Osteocyte (in vitro differentiated cells): ENCODE results near the genes TGFBI and SMIM32.

DNA sequence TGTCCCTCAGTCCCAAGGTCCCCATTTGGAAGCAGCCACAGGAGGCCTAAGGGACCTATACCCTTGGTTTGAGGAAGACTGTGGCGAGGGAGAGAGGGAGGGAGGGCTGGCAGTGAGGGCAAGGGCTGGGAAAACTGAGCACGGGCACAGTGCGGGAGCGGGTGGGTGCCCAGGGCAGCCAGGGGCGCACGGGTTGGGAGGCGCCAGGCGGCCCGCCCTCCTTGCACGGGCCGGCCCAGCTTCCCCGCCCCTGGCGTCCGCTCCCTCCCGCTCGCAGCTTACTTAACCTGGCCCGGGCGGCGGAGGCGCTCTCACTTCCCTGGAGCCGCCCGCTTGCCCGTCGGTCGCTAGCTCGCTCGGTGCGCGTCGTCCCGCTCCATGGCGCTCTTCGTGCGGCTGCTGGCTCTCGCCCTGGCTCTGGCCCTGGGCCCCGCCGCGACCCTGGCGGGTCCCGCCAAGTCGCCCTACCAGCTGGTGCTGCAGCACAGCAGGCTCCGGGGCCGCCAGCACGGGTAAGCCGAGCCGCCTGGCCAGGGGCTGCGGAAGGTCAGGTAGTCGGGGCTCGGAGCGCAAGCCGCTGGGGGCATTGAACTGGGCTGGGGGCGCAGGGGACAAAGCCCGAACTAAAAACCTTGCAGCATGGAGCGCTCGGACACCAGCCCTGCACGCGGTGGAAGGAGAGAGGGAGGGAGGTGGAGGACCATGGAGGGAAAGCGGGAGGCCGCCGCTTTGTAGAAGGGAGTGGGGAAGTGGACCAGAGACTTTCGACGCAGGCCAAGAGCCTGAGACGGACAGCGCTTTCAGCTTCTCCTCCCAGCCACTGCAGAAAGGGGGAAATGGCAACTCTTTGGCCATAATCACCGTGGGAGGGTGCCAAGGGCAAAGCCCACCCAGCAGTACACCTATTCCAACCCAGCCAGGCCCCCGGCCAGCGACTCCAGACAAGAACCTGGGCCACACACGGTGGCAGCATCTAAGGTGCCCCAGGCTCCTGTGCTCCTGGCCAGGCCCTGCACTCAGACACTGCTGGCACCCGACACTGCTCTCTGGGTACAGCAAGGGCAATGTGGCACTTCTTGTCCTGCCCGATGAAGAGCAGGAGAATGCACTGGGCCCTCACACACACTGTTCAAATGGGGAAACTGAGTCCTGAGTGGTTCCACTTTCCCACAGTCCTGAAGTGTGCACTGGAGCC lies at the start of gene TGFBI:
TGFBI (plus strand) TSS at position 311 of the 1,195 bp plus-strand sequence.
- PRO-cap = unidirectional peak, plus-strand start at position 311 of the sequence

DNA sequence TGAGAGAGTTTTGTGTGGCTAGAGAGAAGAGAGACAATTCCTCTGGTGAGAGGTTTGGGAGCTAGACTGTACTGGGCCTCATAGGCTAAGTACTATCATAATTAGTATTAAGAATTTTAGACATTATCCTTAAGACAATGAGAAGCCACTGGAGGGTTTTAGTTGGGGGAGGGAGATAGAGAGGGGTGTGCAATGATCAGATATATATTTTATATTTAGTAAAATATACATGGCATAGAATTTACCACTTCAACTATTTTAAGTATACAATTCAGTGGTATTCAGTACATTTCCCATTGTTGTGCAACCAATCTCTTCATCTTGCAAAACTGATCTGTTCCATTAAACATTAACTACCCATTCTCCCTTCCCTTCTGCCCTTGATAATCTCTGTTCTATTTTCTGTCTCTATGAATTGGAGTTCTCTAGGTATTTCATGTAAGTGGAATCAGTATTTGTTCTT lies 38.5 kb downstream of the TGFBI start:
- PRO-cap = no peak

DNA sequence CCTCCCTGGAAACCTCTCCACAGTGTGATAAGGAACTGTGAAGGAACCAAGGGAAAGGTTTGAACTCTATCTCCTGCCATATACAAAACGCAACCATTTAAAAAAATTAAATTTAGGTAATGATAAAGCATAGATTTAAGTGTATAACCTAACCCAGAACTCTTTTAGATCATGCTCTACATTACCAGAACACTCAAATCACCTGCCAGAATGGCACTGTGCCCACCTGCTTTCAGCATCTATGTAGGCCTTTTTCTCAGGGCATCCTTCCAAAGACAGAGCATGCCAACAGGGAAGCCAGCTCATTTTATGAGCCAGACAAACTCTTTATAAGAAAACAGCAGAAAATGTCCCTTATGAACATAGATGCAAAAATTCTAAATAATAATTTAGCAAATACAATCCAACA lies 48.0 kb upstream of the SMAD5 start:
- PRO-cap = no peak

GRCh38 chr5:136192859-136193455 lies at the start of gene SMIM32:
TSS of gene SMIM32 (minus strand) at chr5:136193162.
- PRO-cap = no peak

DNA sequence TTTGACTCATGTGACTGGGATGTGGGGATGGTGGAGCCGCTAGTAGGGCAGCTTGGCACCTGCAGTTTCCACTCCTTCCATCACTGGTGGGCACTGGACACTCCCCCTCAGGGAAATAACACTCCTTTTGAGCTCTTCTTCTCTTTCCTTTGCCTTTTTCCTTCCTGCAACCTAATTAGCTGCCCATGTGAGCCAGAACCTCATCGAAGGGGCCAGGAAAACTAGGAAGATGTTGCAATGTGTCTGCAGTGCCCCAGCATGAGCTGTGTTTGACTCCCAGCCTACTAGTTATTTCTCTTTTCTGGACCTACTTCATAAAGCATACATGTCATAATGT lies 80.9 kb upstream of the SMIM32 start:
- PRO-cap = no peak

DNA sequence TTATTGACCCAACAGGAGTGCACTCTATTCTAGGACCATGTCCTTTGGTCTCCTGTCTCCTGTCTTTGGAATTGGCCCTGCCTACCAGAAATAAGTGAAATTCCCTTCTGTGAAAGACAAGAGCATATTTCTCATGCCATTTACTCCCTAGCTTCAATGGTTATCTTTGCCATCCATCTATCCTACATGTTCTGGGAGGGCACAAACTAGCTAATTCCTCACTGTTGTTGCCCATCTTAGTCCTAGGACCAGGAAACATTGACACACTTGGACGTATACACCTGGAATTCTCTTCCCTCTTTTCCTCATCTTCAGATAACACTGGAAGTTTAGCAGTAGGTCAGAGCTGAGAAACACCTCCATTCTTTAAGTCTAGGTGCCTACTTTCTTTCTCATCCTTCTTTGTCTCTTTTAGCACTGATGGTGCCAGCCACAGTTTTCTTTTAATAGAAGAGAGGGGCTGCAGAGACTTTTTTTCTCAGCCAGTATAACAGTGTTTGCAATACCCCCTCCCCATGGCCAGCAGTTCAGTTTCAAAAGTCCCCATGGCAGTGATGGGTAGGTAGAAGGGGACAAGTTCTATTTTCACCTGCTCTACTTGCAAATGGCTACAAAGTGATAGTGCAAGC lies 310.9 kb upstream of the TRPC7 start:
- PRO-cap = no peak

GRCh38 chr5:136975218-136976004 lies 523.7 kb downstream of the SPOCK1 start:
- PRO-cap = no peak

GRCh38 chr5:137828182-137828583 lies 39.5 kb upstream of the MYOT start:
- PRO-cap = no peak

DNA sequence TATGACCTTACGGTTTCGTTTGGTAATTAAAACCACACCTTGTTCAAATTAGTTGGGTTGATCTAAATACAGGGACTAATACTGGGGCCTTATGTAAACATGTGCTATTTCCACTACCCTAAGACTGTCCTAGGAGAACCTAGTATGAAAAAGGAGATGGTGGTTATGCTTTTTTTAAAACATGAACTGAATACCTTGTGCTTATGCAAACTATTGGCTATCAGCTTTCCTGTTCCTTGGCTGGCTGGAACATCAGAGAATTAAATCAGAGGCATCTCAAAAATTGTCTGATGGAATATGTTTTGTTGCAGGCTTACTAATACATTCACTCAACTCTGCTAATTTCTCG lies 3.9 kb downstream of the MYOT start:
- PRO-cap = no peak

DNA sequence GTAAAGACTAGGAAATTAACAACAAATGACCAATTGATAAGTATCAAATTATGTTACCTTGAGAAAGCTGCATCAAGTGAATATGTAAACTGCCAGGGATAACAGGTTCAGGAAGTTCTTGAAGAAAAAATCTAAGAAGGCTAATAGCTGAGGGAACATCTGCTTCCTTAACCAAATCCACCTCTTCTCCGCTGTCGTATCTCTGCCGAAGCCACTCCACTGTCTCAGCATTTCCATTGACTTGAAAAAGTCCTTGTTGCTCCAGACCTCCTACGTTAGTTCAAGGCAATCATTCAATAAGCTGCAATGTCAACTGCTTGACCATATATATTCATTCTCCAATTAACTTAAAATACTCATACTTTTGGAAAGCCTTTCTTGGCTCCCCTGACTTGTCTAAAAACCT lies 14.6 kb downstream of the FAM13B start:
- PRO-cap = no peak

GRCh38 chr5:138036064-138036400 lies 3.2 kb upstream of the FAM13B start:
- PRO-cap = no peak

GRCh38 chr5:138036920-138037688 lies 4.2 kb upstream of the FAM13B start:
- PRO-cap = no peak

GRCh38 chr5:138179627-138179909 lies 656 bp downstream of the KIF20A start:
- PRO-cap = no peak

DNA sequence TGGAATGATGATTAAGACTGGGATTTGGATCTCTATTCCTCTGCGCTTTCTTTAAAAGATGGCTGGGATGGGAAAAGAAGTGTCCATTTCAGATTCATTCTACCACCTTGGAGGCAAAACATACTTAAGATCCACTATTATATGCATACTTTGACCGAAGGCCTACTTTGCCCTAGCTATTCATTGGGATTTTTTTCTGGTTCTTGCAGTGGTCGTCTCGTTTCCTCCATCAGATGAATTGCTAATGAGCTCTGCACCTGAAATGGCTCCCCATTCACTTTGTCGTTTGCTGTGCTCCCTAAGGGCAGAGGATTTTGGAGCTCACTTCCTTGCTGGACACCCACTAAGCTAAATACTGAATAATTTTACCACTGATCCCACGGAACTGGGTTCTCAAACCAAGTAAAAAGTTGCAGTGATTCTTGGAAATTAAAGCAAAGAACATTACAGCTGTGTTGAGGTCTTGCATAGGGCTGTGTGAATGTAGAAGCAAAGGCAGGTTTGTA lies 1.9 kb downstream of the KDM3B start:
- PRO-cap = no peak

DNA sequence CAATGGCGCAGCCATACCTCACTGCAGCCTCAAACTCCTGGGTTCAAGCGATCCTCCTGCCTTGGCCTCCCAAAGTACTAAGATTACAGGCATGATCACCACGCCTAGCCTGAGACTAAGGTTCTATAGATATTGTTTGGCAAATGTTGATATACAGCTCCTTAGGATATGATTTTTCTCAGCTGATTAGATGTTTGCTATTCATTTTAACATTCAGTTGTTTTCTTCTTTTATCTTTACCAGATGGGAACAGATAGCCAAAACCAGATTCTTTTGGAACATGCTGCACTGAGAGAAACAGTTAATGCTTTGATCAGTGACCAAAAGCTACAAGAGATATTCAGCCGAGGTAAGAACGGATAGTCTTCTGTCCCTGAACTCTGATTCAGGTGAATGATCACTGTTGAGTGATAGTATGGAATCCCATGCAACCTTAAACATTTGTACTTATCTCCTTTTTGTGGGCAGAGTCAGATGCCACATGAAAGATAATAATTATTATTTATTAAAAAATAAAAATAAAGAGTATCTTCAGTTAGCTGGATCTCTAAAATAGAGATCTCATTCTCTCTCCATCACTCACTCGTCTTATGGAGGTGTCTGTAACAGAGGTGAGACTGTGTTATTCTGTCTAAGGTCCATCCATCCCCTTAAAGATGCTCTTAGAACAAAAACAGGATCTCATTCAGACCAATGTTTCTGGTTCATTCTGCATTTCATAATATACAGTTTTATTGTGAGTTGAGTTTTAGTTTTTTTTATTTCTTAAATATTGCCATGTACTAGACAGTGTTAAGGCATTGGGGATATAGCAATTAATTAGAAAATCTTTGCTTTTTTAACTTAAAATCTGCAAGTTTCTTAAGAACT lies 25.2 kb downstream of the KDM3B start:
- PRO-cap = no peak

DNA sequence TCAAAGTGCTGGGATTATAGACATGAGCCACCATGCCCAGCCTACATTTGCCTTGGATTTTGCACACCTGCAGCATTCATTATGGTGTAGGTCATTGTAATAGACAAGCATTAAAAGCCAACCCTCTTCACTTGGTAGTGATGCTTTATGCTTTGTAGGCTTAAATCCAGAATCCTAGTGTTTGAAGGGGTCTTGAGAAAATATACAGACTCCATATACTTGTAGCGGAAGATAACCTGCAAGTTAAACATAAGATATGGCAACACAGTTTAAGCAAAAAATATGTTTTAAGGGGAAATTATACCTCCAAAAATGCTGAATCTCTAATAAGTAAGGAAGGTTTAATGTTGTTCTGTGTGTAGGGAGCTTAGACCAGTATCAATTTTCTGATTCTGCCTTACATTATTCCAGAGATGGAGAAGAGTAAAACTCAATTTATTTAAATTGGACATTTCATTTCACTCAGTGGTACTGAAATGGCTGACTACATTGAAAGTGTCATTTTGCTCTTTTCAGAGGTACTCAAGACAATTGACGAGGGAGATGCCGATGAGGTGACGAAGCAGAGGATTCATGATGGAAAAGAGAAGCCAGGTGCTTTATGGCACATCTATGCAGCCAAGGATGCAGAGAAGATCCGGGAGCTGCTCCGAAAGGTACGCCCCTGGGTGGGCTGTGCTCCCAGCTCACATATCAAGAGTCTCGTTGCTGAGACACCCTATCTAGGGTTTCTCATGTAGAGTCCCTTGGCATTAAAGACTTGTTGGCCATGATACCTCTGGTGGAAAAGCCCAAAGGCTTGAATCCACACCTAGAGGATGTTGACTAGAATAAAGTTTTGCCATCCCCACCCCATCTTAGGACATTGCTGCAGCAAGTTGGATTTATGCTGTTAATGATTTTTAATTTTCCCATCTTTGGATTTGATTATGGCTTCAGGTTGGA lies 9.3 kb upstream of the REEP2 start:
- PRO-cap = no peak

- PRO-cap = no peak
Observed at GRCh38 chr5:138506990-138507942, 35.8 kb downstream of the ETF1 start.

GRCh38 chr5:138528955-138529154 lies 14.2 kb downstream of the ETF1 start:
- PRO-cap = no peak

DNA sequence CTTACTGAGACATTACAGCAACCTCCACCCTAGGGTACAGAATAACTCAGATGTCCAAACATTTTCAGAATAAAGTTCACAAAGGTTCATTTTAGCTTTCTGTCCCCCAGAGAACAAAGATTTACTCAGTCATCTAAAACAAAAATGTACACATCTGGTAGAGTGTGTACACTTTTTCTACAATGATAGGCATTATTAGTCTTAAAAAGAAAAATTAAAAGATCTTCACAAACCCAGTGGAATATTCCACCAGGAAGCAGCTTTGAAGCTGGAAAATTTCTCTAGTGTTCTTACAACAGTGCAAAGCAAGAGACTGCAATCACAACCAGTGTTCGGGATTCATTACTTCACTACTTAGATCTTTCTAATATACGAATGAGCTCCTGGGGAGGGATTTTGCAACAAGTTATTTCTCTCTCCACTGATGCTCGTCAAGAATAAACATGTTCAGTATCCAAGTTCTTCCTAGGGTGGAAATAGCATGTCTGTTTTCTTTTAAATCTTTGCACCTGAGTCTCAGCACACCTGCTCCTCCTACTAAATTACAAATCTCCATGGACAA lies 8.8 kb downstream of the ETF1 start:
- PRO-cap = no peak

DNA sequence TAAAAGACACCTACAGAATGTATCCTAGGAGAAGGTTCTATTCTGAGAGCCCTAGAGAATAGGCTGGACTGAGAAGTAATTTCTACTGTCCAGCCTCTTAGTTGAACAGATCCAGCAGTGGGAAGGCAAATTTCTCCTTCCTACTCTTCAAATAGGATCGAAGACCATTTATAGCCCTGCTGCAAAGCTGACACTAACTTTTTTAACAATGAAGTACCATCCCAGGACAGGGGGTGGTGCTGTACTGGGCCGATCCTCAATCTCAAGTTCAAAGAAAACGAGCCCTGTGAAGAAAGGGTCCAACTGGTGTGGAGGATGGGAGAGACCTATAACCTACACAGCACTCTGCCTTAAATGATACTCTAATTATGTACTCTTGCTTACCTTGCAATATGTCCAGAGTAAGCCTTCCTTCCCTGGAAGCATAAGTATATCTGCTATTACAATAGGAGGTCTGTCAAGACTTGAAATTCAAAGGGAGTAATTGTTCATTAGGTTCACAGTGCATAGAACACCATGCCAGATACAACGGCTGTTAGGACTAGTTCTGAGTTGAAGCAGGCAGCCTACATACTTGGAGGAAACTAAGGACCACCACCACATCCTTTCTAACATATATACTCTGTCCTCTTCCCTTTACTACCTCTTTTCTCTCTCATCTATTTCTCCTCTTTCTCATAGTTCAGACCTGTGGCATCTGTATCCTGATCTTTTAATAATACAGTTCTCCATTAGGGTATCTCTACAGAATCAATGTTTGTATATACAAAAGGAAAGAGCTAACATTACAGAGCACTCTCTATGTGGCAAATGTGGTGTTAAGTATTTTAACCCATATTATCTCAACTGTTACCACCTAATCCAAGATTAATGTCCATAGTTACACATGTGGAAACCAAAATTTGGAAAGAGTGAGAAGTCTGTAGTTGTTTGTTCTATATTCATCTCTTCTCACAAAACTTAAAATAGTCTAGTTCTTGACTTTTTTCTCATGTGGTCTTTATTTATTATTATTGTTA lies 6.2 kb downstream of the ETF1 start:
- PRO-cap = no peak